ENCODE data around the genes IFI27L1, IFI27L2, SERPINA1 and DICER1.

GRCh38 chr14:93939294-93940056 lies 12.3 kb downstream of the FAM181A start:
- PRO-cap, 4 experiments = no peak in any of the 4 experiments
- RAMPAGE, long total RNA, 4 experiments = start-site peak on the minus strand in 1 of 4 experiments, at chr14:93939623-93939696 at its widest, 6 reads per replicate

DNA sequence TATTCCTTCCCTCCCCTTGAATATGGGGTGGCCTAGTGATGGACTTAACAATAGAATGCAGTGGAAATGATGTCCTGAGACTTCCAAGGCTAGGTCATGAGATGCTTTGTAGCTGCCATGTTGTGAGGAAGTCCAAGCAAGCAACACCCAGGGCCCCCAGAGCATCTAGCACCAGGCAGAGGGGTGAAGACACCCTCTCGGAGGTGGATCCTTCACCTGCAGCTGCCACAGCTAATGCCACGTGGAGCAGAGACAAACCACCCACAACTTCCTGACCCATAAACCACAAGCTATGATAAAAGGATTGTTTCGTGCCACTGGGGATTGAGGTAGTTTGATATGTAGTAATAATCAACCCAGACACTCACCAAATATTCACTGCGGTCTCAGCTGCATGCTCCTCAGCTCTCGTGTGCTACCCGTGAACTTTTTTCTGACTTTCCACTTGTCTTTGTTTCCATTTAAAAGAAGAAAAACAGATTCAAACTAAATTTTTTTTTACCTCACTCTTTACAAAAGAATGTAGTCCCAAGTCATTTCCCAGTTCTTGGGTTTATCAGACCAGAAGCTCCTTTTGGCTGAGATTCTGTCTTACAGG lies 1.9 kb upstream of the ASB2 start:
- PRO-cap, 4 experiments = no peak in any of the 4 experiments
- RAMPAGE, long total RNA, 4 experiments = no peak in any of the 4 experiments

- PRO-cap, 4 experiments = no peak in any of the 4 experiments
- RAMPAGE, long total RNA, 4 experiments = no peak in any of the 4 experiments
Observed at GRCh38 chr14:94078270-94078712, 2.7 kb downstream of the DDX24 start.

DNA sequence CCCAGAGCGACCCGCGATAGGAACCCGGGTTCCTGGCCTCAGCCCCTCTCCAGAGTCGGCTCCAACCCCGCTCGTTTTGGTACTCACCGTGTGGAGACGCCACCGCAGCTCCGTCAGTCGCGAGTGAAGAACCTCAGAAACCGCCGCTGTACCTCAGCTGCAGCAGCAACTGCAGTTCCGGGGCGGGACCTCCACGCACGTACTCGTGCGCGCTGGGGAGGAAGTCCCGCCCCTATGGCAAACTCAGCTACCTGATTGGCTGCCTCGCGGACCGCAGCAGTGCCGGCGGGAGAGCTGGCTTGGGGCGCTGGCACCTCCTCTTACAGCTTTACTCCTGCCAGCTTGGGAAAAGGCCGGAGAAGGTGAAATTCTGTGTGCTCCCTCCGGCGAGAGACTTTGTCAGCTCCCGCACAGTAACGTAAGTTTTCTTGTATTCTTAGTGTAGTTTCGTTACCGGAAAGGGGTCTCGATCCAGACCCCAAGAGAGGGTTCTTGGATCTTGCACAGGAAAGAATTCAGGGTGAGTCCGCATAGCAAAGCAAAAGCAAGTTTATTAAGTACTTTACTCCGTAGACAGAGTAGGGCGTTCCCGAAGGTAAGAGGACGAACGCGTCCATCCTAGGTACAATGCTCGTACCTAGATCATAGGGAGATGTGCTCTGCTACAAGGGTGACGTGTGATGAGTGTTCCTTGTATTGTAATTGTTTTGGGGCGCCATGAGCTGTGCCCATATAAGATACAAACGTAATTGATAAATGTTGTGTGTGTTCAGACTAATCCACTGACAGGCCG lies at the start of gene IFI27L1:
Gene IFI27L1 (plus strand): TSS at position 279 of the 793 bp plus-strand sequence.
- PRO-cap, 4 experiments = peak in 4 of 4 experiments; most common plus-strand start position 279 of the sequence (in 4); most common minus-strand start position 125 of the sequence (in 4)
- RAMPAGE, long total RNA, 4 experiments = start-site peak on the plus strand in 2 of 4 experiments, centred at positions 287 to 317 of the sequence, 33 to 52 reads per replicate; start-site peak on the minus strand in 4 of 4 experiments, centred at positions 143 to 154 of the sequence, 304 to 1,127 reads per replicate

GRCh38 chr14:94110337-94111451 lies 18.7 kb downstream of the IFI27L2 start:
- PRO-cap, 4 experiments = peak in 4 of 4 experiments; most common plus-strand start chr14:94111070 (in 3); most common minus-strand start chr14:94110646 (in 3)
- RAMPAGE, long total RNA, 4 experiments = start-site peak on the plus strand in 3 of 4 experiments, at chr14:94110732-94110773 at its widest, 159 to 2,162 reads per replicate

GRCh38 chr14:94128900-94129898 lies at the start of gene IFI27L2:
IFI27L2 (minus strand) TSS chr14:94129604.
- PRO-cap, 4 experiments = peak in 4 of 4 experiments; most common plus-strand start chr14:94129734 (in 2); most common minus-strand start chr14:94129589 (in 2)
- RAMPAGE, long total RNA, 4 experiments = start-site peak on the minus strand in 3 of 4 experiments, at chr14:94129583-94129683 at its widest, 236 to 498 reads per replicate

- PRO-cap, 4 experiments = peak in 3 of 4 experiments; most common minus-strand start chr14:94130250 (in 2)
- RAMPAGE, long total RNA, 4 experiments = no peak in any of the 4 experiments
Observed at GRCh38 chr14:94130101-94130371, 632 bp upstream of the IFI27L2 start.

DNA sequence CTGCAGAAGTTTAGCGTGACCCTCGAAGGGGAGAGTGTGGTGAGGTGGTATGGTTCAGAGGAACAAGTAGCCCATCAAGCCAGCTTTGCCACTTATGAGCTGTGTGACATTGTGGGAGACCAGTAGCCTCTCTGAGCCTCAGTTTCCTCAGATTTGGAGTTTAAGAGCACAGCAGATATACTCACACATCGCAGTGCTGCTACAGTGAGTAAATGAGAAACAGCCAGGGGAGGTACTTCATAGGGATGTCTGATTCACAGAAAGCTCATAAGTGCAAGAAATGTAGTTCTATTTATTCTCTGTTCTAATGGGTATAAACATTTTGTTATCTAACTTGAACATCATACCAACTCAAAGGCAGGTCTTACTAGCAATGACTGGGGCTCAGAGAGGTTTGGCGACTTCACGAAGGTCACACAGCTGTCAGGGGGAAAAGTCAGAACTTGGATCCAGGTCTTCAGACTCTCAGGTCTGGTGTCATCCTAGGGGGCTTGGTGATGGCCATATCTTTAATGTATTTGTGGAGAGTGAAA lies 11.9 kb downstream of the SERPINA1 start:
- PRO-cap, 4 experiments = no peak in any of the 4 experiments
- RAMPAGE, long total RNA, 4 experiments = no peak in any of the 4 experiments

- PRO-cap, 4 experiments = no peak in any of the 4 experiments
- RAMPAGE, long total RNA, 4 experiments = no peak in any of the 4 experiments
Observed at GRCh38 chr14:94380534-94381398, 7.6 kb downstream of the SERPINA1 start.

GRCh38 chr14:94387886-94389323 lies at the start of gene SERPINA1:
SERPINA1 (minus strand) TSS chr14:94388602.
- PRO-cap, 4 experiments = no peak in any of the 4 experiments
- RAMPAGE, long total RNA, 4 experiments = no peak in any of the 4 experiments

GRCh38 chr14:94393387-94393804 lies 5.0 kb upstream of the SERPINA1 start:
- PRO-cap, 4 experiments = no peak in any of the 4 experiments
- RAMPAGE, long total RNA, 4 experiments = no peak in any of the 4 experiments

DNA sequence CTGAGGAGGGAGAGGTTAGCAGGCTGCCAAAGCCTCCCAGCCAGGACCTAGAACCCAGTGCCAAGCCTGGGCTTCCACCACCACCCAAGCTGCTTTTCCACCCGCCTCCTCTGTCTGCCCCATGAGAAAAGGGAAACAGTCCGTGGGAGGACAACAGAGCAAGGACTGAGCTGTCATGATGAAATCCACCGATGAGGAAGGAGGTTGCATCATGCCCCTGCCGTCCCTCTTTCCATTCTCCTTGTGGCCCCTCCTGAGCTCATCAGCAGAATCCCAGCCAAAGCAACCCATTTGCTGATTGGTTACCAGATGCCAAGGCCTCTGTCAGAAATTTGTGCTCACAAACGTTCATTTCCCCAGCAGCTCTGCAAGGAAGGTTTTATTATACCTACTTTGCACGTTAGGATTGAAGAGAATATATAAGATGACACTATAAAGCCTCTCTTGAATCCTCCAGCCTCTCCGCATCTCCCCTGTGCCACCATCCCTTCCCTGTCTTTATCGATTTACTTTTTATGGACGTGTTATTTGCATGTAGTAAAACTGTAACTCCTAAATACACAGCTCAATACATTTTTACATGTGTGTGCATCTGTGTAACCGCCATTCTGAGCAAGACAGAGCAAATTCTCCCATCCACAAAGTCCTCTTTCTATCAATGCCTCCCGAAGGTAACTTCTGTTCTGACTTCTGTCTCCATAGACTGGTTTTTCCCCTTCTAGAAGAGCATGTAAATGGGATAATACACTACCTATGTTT lies 6.4 kb upstream of the SERPINA1 start:
- PRO-cap, 4 experiments = peak in 4 of 4 experiments; most common minus-strand start position 112 of the sequence (in 4)
- RAMPAGE, long total RNA, 4 experiments = no peak in any of the 4 experiments

GRCh38 chr14:94618845-94619729 lies 6.9 kb downstream of the SERPINA3 start:
- PRO-cap, 4 experiments = no peak in any of the 4 experiments
- RAMPAGE, long total RNA, 4 experiments = no peak in any of the 4 experiments

DNA sequence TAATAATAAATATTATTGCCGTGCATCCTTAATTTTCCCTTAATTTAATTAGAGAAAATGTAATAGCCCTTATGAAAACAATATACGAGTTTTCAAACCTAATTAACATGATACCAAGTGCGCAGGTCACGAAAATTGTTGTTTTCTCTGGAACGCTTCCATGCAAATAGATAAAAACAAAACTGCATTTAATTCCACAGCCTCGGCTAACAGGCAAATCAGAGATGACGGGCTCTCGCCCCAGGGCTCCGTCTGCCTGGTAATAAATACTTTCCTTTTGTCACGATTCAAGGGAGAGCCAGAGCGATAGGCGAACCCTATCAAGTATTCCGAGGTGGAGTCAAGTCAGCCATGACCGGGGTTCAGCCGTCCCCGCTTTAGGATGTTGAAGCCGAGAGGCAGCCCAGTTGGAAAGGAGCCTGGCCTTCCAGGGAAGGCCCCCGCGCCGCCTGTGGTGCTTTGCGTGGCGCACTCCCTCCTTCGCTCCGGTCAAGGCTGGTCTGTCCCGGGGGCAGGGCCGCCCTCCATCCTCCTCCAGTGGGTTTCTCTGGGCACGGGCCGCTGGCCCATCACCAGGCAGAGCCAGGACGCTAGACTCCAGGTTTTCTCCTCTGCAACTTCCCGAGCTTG lies 137.8 kb upstream of the GSC start:
- PRO-cap, 4 experiments = no peak in any of the 4 experiments
- RAMPAGE, long total RNA, 4 experiments = no peak in any of the 4 experiments

DNA sequence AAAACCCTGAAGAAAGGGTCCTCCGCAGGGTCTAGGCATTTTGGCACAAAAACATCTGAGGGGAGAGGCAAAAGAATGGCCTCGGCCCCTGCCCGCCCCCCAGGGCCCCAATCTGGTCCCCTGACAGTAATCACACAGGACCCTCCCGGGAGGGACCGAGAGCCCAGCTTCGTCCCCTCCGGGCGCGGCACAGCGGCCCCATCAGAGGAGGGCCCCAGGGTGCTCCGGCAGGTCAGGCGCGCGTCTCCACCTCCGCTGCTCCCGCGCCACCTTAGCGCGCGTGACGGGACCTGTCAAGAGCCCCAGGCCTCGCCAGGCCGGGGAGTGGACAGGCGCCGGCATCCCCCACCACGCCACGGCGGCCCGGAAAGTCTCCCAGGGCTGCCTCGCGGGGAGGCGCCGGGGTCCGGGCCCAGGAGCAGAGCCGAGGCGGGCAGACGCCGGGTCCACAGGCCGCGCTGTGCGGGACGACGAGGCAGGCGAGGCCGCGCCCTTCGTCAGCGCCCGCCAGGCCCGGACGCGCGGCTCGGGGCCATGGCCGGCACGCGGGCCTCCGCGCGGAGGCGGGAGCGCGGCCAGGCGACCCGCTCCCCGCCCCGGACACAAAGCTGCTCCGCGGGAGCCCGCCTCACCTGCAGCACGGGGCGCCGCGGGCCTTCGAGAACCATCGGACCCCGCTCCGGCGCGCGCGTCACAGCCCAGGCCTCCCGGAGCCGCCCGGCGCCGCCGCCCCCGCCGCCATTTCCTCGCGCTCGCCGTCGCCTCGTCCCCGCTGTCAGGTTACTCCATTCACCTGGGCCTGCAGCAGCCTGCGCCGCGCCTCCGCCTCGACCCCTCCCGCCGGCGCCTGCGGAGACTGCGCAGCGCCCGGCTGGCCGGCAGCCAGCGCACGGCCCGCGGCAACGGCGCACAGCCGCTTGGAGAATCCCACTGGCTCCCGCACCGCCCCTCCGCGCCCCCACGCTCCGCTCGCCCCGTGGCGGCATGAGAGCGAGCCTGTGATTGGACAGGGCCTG lies at the start of gene DICER1:
Gene DICER1 (minus strand): TSS at position 932 of the 1,016 bp plus-strand sequence.
- PRO-cap, 4 experiments = peak in 4 of 4 experiments; most common plus-strand start position 217 of the sequence (in 1); most common minus-strand start position 849 of the sequence (in 3)
- RAMPAGE, long total RNA, 4 experiments = no peak in any of the 4 experiments

- PRO-cap, 4 experiments = no peak in any of the 4 experiments
- RAMPAGE, long total RNA, 4 experiments = no peak in any of the 4 experiments
Observed at GRCh38 chr14:95310625-95311022, 9.1 kb downstream of the CLMN start.

- PRO-cap, 4 experiments = no peak in any of the 4 experiments
- RAMPAGE, long total RNA, 4 experiments = no peak in any of the 4 experiments
Observed at GRCh38 chr14:95413078-95413697, 93.5 kb upstream of the CLMN start.

DNA sequence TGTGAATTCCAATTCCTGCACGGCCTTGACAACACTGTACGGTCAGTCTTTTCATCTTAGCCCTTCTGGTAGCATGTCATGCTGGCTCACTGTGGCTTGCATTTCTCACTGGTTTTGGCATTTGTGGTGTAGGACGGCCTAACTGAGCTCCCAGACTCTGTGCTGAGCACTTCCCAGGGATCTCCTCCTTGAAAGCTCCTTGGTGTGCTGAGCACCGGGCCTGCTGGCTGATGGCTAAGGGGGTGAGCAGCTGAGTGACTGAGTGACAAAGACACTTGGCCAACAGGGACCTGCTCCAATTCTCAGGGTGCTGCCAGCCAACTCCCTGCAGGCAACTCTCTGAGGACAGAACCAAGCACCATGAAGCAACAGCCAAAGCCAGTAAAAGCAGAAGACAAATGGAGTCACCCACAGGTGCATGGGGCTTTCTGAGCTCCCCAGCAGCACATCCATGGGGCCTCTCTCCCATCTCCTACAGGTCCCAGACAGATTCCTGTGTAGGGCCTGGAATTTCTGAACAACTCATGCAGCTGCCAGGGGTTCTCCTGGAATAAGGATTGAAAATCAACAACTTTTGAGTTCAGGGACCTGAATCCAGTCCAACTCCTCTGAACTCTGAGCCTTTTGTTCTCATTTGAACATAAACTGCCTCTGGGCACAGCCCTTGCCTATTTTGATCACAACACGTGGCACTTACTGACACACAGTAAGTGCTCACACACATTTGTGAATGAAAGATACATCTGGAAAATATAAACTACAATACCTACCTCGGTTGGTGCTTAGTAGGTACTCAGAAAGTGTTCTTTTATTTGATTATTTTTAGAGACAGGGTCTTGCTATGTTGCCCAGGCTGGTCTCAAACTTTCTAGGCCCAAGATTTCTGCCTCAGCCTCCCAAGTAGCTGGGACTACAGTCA lies 27.4 kb downstream of the SYNE3 start:
- PRO-cap, 4 experiments = no peak in any of the 4 experiments
- RAMPAGE, long total RNA, 4 experiments = no peak in any of the 4 experiments

DNA sequence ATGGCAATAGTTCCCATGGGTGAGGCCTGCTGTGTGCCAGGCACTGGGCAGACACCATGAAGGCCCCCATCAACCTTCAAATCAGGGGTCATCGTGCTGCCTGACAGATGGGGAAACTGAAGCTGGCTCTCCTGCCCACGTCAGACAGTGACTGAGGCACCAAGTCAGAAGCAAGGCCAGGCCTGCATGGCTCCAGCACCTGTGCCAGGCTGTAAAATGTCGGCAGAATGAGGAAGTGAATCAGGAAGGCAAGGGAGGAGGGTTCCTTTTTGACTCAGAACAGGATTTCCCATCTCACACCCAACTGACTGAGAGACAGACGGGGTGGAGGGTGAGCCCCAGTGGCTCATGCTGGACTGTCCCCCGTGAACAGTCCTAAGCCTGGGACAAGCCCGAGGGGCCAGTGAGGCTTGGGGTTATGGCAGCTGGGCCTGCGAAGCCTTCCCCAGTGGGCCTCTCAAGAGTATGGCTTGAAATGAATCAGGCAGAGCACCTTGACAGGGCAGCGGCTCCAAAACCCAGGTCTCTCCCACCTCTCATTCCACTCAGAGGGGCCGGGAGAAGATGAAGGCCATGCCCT lies 20.9 kb downstream of the SYNE3 start:
- PRO-cap, 4 experiments = peak in 4 of 4 experiments; most common plus-strand start position 318 of the sequence (in 4); most common minus-strand start position 146 of the sequence (in 2)
- RAMPAGE, long total RNA, 4 experiments = no peak in any of the 4 experiments

- PRO-cap, 4 experiments = no peak in any of the 4 experiments
- RAMPAGE, long total RNA, 4 experiments = no peak in any of the 4 experiments
Observed at GRCh38 chr14:95501050-95501427, 15.4 kb downstream of the SYNE3 start.

Measured in spleen (tissue), 7 donors.